Epithelial cell of prostate (primary cell): ENCODE data around the genes IL21 and SPATA5.

DNA sequence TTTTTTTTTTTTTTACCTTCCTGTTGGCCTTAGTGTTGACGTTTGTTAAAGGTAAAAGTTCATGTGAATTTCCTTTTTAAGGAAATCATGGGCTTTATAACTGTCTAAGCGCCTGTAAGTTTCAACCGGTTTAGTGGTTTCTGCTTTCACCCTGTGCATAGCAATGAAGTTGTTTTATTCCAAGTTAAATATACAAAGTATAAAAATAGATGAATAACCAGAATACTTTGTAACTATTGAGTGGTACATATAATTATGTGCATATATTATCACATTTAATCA lies 976 bp downstream of the BLTP1 start:
- RRBS, result no CpG with 5 or more reads among the region's 3 CpGs

DNA sequence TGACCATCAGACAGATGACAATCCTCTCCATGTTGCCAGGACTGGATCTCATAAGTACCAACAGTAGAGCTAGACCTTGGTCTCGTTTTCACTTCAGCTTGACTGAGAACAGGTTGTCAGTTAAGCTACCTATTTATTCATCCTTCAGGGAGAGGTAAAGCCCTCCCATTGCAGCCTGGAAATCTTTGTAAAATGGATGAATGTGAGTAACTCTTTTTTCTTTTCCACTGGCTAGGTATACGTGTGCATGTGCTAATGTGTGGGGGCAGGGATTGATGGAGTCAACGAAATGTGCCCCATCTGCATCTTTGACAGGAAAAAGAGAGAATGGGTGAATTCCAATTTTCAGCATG lies at the start of gene IL21:
IL21 (minus strand) TSS at position 107 of the 353 bp plus-strand sequence.
- RRBS, result no CpG with 5 or more reads among the region's 3 CpGs

DNA sequence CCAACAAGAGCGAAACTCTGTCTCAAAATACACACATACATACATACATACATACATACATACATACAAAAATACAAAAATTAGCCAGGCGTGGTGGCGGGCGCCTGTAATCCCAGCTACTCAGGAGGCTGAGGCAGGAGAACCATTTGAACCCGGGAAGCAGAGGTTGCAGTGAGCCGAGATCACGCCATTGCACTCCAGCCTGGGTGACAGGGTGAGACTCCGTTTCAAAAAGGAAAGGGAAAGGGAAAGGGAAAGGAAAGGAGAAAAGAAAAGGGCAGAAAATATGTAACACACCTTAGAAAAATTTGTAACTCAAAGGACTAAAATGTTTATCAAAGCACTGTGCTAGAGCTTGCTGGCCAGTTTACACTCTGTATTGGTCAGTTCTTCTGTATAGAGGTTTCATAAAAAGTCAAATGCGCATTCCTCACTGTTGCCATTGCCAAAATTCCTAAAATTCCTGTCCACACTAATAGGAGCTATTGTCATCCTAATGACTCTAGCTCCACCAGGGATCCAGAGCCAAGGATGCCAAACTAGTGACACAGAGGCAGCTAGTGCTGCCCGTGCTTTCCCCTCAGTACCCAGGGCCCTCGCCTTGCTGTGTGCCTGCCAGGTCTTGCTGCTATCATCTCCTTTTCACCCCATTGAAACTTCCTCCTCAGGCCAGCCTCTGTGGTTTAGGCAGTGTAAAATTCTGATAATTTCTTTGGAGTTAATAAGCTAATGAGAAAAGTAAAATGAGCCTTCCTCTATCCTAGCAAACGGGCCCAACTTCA lies 43.4 kb upstream of the FGF2 start:
- RRBS, result no CpG with 5 or more reads among the region's 12 CpGs

DNA sequence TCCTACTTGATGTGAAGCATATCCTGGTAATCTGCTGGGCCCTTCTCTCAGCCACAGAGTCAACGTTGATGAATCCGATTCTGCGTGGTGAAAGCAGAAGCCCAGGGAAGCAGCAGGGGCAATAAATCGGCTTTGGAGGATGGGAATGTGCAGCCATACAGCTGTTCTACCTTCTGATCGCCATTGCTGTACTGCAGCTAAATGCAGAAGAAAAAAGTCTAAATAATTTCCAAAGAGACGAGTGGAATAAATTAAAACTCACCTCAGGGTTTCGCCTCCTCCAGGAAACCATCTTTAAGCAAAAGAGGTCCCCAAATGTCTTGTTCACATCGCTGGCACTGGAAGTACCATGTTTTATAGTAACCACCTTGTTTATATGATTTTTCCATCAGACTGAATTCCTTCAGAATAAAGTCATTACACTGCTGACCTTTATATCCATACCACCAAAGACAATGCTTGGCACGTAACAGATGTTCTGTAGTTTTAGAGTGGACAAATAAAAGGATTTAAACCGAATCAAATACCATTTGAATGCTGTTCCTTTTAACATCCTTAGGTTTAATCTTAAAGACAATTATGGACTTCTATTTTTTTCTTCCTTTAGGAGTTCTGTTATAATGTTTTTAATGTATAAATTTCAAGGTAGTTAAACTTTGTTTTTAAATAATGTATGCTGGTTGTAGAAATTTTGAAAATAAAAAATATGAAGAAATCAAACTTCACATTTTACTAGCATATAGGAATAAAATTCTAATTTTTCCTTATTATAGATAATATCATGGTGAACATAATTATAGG lies 4.7 kb downstream of the NUDT6 start:
- RRBS, result no CpG with 5 or more reads among the region's 10 CpGs

- RRBS, result no CpG with 5 or more reads among the region's 23 CpGs
Observed at GRCh38 chr4:122922799-122923254, at the start of gene SPATA5. Gene SPATA5 (plus strand): TSS chr4:122923078.

DNA sequence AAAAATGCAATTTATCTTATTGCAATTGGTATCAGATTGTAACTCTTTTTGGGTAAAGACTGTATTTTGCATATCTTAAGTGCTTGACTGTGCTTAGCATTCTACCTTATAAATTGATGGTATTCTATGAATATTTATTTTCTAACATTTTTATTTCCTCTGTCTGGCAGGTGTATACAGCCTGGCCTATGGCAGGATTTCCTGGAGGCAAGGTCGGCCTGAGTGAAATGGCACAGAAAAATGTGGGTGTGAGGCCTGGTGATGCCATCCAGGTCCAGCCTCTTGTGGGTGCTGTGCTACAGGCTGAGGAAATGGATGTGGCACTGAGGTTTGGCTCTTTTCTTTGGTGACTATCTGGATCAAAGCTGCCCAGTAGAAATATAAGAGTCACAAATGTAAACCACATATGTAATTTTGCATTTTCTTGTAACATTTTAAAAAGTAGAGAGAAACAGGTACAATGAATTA lies 6.0 kb downstream of the SPATA5 start:
- RRBS, result no CpG with 5 or more reads among the region's 1 CpG

- RRBS, result no CpG with 5 or more reads among the region's 8 CpGs
Observed at GRCh38 chr4:123400029-123400454, 3.4 kb downstream of the SPRY1 start.

DNA sequence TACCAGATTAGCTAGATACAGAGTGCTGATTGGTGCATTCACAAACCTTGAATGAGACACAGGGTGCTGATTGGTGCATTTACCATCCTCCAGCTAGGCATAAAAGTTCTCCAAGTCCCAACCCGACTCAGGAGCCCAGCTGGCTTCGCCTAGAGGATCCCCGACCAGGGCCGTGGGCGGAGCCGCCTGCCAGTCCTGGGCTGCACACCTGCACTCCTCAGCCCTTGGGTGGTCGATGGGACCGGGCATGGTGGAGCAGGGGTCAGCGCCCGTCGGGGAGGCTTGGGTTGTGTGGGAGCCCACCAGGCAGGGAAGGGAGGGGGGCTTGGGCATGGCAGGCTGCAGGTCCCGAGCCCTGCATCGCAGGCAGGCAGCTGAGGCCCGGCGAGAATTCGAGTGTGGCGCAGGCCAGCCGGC lies 38.6 kb downstream of the SPRY1 start:
- RRBS, result no CpG with 5 or more reads among the region's 18 CpGs

DNA sequence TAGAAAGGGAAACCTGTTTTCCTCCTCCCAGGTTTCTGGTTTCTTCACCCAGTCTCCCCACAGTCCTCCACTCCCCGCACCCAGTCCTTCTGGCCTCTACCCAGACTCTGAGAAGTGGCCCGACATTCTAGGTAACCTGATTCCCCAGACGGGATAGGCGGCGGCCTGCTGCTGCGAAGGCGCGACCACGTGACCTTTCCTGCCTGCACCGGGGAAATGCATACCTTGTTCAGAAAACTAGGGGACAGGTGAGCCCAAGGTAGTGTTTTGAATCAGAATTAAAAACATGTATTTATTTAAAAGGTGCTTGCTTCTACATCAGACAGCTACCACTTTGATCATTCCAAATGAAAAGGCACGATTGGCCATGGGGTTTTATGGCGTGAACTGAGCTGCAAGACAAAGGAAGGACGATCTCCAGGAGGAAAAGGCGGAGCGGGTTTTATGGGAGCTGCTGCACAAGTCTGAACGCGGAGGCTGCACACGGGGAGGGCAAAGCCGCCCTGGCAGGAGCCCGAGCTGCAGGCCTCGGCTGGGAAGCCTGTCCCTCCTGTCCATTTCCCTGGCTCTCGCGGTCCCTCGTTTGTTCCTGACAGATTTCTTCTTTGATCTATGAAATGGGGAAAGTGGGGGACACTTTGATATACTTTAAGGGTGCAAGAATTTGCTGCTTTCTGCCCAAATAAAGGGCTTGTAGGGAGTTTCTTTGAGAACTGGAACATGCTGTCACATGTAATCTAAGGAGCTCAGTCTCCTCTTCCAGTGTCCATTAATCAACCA lies 150.8 kb downstream of the SPRY1 start:
- RRBS, result no CpG with 5 or more reads among the region's 24 CpGs

GRCh38 chr4:123881107-123881533 lies 484.5 kb downstream of the SPRY1 start:
- RRBS, result no CpG with 5 or more reads among the region's 4 CpGs

DNA sequence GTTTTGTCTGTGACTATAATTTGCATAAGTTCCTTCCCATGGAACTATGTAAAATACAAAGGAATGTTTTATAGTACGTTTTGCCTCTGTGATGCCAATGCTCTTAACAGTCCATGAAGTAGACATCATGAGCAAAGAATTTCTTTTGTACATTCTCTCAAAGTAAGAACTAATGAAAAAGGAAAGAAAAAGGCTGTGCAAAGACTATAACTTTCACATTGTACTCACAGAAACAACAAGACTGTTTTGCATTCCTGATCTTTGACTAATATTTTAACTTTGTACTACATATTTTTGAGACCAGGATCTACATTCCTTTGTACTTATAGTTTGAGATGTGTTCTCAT lies 589.8 kb downstream of the SPRY1 start:
- RRBS, result no CpG with 5 or more reads among the region's 1 CpG

GRCh38 chr4:124060011-124061073 lies 652.2 kb downstream of the ANKRD50 start:
- RRBS, result no CpG with 5 or more reads among the region's 4 CpGs

DNA sequence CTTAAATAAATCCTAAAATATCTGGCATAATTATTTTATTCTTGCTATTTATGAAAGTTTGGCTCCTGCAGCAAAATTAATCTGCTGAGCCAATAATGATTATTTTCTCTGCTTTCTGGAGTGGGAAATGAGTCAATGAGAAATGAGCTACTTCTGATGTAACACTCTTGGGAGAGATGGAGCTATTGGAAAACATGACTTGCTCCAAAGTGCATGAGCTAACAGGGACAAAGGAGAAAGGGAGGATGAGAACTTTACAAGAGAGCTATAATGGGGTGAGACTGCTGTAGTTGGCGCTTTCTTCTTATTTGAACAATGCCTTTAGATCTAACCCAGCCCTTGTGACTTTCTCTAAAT lies 615.1 kb downstream of the ANKRD50 start:
- RRBS, result no CpG with 5 or more reads among the region's 1 CpG

- RRBS, result 2% methylated on average over 5 of the region's 39 CpGs
Observed at GRCh38 chr4:124712800-124713169, 253 bp upstream of the ANKRD50 start.

DNA sequence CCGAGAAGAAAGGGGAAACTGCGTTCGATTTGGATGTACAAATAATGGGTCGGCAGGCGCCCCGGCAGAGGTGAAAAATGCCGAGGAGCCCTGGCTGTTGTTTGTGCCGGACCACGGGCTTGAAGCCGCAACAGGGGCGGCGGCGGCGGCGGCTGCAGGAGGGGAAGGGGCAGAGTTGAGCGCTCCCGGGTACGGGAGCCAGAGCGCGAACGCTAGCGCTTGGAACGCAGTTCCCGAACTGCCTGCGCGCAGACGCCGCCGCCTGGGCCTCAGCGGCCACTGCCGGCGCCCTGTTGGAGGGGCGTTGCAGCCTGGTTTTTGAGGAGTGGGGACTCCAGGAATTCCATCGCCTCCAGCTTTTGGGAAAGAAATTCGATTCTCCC lies 754 bp downstream of the FAT4 start:
- RRBS, result 1% methylated on average over 16 of the region's 35 CpGs

GRCh38 chr4:125317337-125318172 lies 2.8 kb downstream of the FAT4 start:
- RRBS, result no CpG with 5 or more reads among the region's 49 CpGs

DNA sequence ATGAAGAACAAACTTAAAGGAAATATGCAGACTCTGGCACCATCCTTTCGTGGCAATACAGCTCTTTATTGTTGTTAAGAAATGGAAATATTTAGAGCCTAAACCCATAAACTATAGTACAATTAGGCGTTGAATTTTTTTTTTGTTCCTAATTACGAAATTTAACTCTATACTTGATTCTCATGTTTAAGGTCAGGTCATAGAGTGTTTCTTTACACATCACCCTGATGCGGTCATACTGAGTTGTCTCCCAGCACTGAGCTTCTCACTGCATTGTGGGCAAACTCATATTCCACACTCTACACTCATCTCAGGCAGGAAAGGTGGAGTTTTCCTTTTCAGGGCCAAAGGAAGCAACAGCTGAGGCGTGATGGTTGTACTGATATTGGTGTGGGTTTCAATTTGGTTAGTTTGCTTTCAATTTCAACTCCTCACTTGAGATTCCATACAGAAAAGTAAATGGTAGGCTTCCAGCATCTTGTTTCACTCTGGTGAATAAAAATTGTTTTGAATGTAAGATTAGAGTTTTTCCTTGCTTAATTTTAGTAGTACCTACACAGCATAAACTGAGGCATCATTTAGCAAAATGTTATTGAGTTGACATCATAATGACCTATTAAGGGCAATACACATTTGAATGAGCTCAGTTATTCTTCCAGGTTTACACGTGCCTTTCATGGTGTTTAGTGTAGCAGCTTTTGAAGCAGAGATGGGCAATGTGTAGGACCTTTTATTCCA lies 75.5 kb downstream of the FAT4 start:
- RRBS, result no CpG with 5 or more reads among the region's 6 CpGs

DNA sequence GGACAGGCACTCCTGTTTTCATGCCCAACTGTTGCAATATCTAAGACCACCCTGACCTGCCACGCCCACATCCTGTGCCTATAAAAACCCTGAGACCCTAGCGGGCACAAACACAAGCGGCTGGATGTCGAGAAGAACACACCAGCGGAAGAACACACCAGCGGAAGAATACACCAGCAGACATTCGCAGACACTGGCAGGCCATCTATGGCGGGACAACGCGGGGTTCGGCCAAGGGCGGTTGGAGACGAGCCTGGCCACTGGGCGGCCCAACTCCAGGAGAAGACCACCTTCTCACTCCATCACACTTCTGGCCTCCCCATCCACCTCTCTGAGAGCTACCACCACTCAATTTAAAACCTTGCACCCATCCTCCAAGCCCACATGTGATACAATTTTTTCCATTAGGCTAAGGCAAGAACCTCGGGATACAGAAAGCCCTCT lies 361.4 kb downstream of the FAT4 start:
- RRBS, result no CpG with 5 or more reads among the region's 15 CpGs

DNA sequence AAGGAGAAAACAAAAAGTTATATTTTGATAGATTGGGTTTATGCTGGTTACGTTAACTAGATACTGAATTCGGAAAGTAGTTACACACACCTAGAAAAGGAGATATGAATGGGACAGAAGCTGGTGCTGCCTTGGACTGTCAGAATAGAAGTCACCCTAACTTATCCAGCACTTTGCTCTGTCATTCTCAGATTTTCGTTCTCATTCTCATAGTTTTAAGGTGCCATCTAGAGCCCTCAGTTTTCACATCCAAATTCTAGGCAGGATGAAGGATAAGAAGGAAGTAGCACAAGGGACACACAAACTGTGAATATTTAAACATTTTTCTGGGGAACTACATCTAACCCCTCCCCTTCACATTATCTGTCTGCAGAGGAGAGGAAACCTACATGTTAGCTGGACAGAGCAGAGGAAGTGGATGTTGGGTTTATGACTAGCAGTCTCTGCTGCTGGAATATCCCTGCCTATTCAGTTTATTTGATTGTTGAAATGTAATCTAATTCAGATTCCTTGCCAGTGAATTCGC lies 521.9 kb downstream of the FAT4 start:
- RRBS, result no CpG with 5 or more reads among the region's 4 CpGs